ENCODE measurements around a stretch of chr6.

DNA sequence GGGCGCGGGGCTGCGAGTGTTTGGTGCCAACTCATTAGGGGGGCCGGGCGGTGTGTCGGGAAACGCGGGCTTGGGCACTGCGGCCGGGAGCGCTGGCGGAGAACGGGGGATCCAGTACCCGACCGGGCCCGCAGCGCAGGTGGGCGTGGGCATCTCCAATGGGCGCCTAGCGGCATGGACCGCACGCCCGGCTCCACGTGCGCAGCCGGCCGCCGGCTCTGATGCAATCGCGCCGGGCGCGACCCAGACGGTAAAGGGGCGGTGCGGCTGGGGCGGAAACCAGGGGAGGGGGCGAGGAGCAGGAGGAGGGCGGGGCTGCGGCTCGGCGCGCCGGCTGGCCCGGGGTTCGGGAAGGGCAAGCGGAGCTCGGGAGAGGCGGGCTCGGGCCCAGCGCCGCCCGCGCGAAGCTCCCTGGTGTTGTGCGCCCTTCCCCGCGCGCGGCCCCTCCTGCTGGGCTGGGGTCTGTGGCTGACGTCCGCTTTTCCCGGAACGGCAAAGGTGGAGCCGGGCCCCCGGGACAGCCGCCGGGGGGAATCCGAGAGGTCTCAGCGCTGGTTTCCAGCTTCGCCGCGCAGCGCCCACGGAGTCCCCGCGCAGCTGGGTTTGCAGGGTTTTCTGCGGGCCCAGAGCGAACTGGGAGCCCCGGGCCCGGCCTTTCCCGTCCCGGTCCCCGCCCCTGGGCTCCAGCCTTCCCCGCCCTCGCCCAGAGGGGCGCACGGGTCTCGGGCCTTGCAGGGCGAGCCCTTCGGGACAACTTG is 815 bp downstream of the MTHFD1L start:
- RRBS, result 1% methylated on average over 22 of the region's 91 CpGs

DNA sequence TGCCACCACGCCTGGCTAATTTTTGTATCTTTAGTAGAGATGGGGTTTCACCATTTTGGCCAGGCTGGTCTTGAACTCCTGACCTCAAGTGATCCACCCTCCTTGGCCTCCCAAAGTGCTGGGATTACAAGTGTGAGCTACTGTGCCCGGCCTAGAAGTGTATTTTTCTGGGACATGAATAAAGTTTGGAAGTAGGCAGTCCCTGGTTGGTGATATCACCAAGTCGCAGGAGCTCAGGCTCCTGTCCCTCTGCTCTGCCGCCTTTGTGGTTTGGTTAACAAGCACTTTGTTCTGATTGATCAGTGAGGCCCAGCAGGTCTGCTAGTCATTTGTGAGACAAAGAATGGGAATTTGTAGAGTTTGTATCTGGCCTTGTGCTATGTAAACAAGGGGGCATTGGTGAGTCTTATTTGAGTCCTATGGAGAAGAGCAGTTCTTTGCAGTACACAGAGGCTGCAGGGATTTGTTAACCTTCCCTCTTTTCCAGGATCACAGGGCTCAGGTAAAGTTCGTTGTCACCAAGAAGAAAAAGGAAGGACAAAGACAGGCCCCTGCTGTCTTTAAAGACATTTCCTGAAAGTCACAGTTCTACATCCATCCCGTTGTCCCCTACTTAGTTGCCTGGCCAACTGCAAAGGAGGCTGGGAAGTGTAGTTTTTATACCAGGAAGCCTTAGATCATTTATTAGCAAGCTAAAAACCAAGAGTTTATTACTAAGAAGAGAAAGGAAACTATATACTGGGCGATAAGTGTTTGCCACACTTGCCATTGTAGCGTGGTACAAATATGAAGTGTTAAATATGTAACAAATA is 13.1 kb downstream of the MTHFD1L start:
- RRBS, result no CpG with 5 or more reads among the region's 8 CpGs

GRCh38 chr6:150981632-150982519 is 116.4 kb downstream of the MTHFD1L start:
- RRBS, result no CpG with 5 or more reads among the region's 5 CpGs

DNA sequence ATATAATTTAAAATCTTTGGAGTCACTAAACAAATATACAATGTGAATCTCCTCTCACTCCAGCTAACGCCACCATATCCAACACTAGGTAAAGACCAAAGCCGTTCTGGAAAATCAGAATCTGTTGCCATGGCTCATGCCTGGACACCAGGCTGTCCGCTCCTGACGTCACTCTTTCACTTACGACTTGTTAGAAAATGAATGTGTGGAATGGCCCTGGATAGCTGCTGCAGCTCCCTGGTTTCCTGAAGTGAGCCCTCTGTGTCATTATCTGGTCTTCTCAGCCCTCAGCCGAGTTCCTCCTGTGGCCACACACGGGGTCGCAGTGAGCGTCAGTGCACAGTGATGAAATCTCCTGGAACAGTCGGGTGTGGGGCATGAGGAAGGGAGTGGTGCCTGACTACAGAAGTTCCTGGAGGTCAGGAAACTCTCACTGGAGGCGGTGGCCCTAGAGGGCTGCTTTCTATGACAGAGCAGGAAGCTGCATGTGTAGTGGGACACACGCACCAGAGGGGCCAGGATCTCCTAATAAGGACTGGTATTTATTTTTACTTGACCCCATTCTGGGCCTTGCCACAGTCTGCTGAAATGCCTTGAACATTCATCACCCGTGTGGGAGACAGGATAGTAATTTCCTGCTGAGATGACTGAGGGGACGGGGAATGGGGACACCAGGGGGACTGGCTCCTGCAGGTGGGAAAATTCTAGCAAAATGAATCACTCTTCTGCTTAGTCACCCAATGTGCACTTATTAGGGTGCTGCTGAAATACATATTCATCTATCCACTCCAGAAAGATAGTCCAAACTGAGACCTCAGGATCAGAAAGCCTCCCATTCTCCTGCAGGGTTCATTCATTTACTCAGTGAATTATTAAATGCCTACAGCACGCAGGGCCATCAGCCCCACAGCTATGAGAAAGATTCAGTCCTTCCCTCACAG is 175.5 kb downstream of the MTHFD1L start:
- RRBS, result no CpG with 5 or more reads among the region's 15 CpGs

DNA sequence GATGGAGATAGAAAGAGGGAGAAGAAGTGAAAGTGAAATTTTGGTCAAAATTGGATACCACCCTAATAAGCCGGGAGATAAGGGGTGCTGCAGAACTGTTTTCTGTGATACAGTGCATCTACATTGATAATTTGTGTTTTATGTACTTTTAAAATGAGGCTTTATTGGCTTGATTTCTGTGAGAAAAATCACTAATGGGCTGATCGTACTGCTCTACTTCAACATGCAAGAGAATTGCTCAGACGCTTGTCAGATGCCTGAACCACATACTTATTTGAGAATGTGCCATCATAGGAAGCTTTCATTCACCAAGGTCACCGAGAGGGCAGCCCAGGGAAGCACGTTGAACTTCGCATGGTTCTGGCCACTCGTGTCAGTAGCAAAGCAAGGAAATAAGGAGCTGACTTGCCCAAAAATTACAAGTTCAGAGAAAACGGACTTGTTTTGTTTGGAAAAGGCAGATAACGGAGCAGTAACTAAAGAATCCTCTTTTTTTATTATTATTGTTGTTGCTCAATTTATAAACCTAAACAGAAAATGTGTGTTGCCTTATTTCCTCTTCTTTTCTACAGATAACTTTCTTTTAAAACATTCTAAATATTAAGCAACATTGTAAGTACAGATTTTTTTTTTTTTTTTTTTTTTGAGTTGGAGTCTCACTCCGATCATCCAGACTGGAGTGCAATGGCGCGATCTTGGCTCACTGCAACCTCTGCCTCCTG is 168.4 kb upstream of the AKAP12 start:
- RRBS, result no CpG with 5 or more reads among the region's 12 CpGs

- RRBS, result no CpG with 5 or more reads among the region's 6 CpGs
Measured at GRCh38 chr6:151276322-151276798, 36.6 kb downstream of the AKAP12 start.

DNA sequence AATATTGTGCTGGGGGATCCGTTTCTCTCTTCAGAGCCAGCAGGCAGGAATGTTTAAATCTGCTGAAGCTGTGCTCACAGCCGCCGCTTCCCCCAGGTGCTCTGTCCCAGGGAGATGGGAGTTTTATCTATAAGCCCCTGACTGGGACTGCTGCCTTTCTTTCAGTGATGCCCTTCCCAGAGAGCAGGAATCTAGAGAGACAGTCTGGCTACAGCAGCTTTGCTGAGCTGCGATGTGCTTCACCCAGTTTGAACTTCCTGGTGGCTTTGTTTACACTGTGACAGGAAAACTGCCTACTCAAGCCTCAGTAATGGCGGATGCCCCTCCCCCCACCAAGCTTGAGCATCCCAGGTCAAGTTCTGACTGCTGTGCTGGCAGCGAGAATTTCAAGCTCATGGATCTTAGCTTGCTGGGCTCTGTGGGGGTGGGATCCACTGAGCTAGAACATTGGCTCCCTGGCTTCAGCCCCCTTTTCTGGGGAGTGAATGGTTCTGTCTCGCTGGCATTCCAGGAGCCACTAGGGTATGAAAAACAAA is 91.1 kb upstream of the ESR1 start:
- RRBS, result no CpG with 5 or more reads among the region's 7 CpGs

- RRBS, result no CpG with 5 or more reads among the region's 1 CpG
Measured at GRCh38 chr6:151814602-151814989, 7.1 kb downstream of the ESR1 start.

- RRBS, result no CpG with 5 or more reads among the region's 2 CpGs
Measured at GRCh38 chr6:152325212-152325411, 312.1 kb downstream of the SYNE1 start.

GRCh38 chr6:153129694-153130333 is 1.3 kb downstream of the RGS17 start:
- RRBS, result under 1% methylated on average over 11 of the region's 48 CpGs

GRCh38 chr6:154509716-154510485 is 584 bp downstream of the CNKSR3 start:
- RRBS, result under 1% methylated on average over 25 of the region's 68 CpGs

DNA sequence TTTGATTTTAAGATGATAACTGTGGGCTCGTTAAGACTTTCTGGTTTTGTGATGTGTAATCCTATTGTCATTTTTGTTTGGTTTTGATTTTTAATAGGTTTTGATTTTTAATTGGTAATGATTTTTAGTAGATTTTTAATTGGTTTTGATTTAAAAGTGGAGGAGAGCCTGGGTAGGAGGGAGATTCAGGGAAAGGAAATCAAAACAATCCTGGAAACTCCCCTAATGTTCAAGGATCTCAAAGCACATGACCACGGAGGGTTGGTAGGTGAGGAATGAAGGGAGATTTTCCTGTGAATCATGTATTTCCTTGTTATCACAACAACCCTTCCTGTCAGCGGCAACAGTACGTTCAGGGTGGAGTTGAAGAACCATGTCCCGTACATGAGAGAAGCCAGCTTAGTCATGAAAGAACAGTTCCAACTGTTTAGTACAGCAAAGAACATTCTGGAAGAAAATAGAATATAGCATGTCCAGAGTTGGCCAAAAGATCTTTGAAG is 79.4 kb upstream of the SCAF8 start:
- RRBS, result no CpG with 5 or more reads among the region's 5 CpGs

DNA sequence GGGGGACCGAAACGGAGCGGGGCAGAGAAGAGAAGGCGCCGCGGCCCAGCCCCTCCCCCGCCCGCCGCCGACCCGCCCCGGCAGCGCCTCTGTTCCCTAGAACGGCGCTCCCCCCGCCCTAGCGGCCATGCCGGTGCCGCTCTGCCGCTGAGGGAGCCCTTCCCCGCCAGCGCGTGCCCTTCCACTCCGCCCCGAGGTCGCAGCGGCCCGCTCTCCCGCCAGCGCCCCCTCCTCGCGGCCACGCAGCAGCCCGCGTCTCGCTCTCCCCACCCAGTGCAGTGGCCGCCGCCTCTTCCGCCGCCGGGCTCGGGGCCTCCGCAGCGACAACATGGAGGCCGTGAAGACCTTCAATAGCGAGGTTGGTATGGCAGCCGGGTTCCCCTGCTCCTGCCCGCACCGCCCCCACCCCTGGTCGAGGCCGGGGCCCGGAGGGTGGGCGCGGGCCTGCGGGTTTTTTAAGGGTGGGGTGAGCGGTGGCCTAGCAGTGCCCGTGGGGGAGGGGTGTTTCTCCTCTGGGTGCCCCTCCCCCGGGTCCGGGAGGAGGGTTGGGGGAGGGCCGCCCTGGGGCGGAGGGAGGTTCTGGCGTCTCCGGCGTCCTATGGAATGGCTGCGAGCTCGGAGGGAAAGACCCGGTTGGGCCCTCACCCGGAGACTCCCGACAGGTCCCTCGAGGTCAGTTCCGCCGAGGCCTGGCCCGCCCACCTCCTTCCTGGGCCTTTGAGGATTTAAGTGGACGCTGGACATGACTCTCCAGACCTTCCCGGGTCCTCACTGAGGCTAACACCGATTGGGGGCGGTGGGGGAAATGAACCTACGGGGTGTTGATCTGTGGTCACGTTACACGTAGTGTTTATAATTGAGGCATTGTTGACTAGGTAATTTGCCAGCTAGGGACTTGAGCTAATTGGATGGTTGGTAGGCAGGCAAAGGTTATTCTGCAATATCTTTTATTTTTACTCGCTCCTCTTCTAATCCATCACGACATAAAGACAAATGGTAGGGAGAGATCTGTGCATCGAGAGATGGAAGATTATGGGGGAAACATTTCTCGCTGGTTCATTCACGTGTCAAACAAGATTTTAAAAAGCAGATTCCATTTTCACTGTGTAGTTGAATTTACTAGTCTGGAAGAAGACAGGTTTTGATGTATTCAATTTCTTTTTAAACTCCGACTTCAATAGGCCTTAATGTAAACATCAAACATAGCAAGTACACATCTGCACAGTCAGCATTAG is 774 bp downstream of the SCAF8 start:
- RRBS, result under 1% methylated on average over 24 of the region's 86 CpGs

DNA sequence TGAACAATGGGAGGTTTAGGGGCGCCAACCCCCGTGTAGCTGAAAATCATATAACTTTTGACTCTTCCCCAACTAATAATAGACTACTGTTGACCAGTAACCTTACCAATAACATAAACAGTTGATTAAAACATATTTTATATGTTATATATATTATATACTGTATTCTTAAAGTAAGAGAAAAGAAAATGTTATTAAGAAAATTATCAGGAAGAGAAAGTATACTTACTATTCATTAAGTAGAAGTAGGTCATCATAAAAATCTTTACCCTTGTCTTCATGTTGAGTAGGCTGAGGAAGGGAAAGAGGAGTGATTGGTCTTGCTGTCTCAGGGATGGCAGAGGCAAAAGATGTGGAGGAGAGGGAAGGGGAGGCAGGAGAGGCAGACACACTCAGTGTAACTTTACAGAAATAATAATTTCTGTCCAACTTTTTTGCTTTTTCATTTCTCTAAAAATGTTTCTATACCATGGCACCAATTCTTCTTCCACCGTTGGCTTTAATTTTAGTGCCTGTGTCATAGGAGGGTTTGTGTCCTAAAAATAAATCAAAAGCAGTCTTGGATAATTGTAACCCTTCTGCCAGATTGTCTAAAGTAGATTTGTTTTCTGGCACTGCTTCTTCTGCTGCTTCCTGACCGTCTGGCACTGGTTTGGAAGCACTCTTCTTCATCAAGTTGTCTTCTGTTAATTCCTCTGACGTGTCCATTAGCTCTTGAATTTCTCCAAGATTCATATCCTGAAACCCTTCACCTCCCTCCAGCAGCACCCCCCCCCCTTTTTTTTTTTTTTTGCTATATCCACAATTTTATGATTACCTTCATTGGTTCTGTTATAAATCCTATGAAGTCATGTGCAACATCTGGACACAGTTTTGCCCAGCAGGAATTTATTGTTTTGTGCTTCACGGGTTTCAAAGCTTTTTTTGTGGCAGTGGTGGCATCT is 32.9 kb downstream of the SCAF8 start:
- RRBS, result no CpG with 5 or more reads among the region's 6 CpGs

DNA sequence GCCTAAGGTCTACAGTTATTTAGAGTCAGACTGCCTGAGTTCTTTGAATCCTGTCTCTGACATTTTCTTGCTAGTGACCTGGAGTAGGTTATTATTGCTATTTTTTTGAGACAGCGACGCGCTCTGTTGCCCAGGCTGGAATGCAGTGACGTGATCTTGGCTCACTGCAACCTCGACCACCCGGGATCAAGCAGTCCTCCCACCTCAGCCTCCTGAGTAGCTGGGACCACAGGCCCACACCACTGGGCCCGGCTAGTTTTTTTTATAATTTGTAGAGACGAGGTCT is 96.6 kb downstream of the TIAM2 start:
- RRBS, result no CpG with 5 or more reads among the region's 8 CpGs

DNA sequence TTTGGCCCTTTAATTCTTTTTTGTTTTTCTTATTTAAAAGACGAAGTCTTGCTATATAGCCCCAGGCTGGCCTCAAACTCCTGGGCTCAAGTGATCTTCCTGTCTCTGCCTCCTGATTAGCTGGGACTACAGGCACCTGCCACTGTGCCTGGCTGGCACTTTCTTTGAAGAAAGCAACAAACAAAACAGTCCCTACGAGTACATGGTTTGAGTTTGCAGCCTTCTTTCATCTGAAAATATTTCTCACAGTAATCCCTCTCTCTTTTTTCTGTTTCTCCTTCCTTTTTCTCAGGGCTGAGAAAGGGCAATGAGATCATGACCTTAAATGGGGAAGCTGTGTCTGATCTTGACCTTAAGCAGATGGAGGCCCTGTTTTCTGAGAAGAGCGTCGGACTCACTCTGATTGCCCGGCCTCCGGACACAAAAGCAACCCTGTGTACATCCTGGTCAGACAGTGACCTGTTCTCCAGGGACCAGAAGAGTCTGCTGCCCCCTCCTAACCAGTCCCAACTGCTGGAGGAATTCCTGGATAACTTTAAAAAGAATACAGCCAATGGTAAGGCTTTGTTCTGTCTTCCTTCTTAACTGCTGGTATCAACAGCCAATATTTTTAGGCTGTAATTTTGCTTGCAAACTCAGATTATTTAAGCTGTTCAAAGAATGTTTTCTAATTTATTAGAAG is 80.7 kb upstream of the CLDN20 start:
- RRBS, result no CpG with 5 or more reads among the region's 6 CpGs

GRCh38 chr6:155493487-155494021 is 37.9 kb upstream of the NOX3 start:
- RRBS, result no CpG with 5 or more reads among the region's 4 CpGs

- RRBS, result no CpG with 5 or more reads among the region's 8 CpGs
Measured at GRCh38 chr6:156269698-156270294, 507.4 kb upstream of the ARID1B start.

DNA sequence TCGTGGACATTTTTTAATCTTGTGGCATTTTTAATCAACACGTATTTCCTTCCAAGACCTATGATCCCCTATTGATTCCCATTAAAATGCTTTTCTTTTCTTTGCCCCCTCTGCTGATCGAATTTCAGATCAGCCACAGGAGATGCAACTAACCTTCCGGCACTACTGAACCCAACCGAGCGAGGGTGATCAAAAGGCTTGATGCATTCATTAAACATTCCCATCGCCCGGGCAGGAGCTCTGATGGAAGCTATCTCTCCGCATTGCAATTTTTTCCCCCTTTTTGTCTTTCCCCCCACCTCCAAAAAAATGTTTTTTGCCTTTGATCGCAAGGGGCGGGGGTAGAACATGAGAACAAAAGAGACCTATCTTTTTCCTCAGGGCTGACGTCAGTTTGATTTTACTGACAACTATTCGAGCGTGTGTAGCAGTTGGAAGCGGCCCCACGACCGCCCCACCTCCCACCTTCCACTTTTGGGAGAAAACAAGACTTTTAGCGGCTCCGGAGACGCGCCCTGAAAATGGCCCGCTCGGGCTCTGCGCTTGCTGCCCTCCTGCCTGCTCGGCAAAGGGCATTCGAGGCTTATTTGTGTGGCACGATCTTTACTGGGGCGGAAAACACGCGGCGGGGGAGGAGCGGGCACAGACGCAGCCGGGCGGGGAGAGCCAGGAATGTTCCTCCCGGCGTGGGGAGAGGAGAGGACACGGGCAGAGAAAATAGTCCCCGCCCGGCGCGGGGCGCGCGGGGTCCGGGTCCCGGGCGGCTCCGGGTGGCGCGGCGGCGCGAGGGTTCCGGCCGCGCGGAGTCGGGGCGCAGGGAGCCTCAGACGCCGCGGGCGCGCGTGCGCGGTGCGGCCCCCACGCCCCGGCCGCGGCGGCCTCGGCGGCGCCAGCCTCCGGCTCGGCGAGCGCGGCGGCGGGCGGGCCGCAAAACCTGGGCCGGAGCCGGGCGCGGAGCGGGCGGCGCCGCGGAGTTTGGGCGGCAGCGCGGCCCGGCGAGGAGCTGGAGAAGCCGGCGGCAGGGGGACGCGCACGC is 90.3 kb upstream of the ARID1B start:
- RRBS, result 1% methylated on average over 47 of the region's 105 CpGs

GRCh38 chr6:156703650-156704130 is 73.5 kb upstream of the ARID1B start:
- RRBS, result no CpG with 5 or more reads among the region's 6 CpGs

All from AG09319 (cell line).